Frontal cortex (tissue), 2 donors: ENCODE measurements around a stretch of chr12.

GRCh38 chr12:1533001-1533320 lies 61.4 kb downstream of the FBXL14 start:
- RAMPAGE, long total RNA = no peak

GRCh38 chr12:1605137-1605552 lies 10.8 kb upstream of the FBXL14 start:
- RAMPAGE, long total RNA = no peak

- RAMPAGE, long total RNA = no peak
These were observed 21.9 kb upstream of the ADIPOR2 start for GRCh38 chr12:1668679-1669618.

DNA sequence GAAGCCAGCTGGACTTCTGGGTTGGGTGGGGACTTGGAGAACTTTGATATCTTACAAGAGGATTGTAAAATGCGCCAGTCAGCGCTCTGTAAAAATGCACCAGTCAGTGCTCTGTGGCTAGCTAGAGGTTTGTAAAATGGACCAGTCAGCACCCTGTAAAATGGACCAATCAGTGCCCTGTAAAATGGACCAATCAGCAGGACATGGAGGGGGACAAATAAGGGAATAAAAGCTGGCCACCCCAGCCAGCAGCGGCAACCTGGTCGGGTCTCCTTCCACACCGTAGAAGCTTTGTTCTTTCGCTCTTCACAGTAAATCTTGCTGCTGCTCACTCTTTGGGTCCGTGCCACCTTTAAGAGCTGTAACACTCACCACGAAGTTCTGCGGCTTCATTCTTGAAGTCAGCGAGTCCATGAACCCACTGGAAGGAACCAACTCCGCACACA lies 24.9 kb downstream of the ADIPOR2 start:
- RAMPAGE, long total RNA = no peak

- RAMPAGE, long total RNA = no peak
These were observed 36.6 kb upstream of the LRTM2 start for GRCh38 chr12:1783807-1784084.

GRCh38 chr12:1797118-1797965 lies 23.0 kb upstream of the LRTM2 start:
- RAMPAGE, long total RNA = no peak

- RAMPAGE, long total RNA = no peak
These were observed 10.8 kb downstream of the CACNA2D4 start for GRCh38 chr12:1907704-1907994.

GRCh38 chr12:1917521-1918143 lies 820 bp downstream of the CACNA2D4 start:
- RAMPAGE, long total RNA = no peak

DNA sequence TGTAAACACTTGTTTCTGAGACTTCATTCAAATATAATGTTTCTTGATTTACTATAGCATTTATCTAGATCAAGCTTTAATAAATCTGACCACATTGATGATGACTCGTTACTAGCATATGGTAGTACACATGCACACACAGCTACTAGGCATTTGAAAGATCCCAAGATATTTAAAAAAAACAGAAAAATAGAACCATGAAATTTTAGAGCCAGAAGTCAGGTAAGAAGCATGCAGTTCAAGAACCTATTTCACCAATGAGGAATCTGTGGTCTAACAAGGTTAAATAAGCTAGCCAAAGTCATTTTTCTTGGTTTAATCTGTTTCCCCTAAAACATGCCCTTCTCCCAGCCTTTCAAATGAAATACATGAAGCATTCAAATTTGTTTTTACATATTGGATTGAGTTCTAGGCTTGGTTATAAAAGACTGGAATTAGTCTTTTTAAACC lies 31.9 kb downstream of the DCP1B start:
- RAMPAGE, long total RNA = no peak

DNA sequence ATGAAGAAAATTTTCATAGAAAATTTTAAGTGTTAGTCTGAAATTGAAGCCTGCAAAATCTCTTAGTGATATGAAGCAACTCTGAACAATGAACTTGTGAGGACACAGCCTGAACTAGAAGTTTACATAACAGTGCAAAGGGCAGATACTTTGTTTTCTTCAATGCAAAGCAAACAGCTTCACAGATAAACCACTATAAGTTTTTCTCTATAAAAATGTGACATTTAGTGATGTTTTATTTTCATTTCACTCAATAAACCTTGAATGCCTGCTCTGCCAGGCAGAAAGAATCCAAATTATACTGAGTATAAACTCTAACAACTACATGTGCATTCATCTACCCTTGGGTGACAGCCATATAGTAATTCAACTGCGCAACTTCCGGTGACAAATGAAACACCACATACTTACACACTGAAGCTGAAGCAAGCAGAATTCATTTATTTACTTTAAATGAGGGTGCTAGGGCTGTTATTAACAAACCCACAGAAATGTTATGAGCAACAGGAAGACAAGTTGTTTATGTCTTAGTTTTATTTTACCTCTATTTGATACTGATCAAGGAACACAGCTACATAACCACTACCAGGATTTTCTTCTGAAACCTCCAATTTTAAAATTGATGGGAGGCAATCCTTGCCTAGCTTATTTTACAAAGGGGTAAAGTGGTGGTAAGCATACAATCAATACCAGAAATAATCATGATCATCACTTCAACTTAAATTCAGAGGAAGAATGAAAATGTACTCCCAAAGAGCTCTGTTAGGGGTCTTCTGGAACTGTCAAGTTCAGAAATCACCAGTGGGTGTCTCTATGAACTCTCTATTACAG lies 10.2 kb downstream of the DCP1B start:
- RAMPAGE, long total RNA = no peak

GRCh38 chr12:2055102-2055488 lies 2.3 kb downstream of the CACNA1C start:
- RAMPAGE, long total RNA = no peak

- RAMPAGE, long total RNA = no peak
These were observed 146.0 kb downstream of the CACNA1C start for GRCh38 chr12:2198782-2199192.

GRCh38 chr12:2376690-2377319 lies 324.0 kb downstream of the CACNA1C start:
- RAMPAGE, long total RNA = no peak

DNA sequence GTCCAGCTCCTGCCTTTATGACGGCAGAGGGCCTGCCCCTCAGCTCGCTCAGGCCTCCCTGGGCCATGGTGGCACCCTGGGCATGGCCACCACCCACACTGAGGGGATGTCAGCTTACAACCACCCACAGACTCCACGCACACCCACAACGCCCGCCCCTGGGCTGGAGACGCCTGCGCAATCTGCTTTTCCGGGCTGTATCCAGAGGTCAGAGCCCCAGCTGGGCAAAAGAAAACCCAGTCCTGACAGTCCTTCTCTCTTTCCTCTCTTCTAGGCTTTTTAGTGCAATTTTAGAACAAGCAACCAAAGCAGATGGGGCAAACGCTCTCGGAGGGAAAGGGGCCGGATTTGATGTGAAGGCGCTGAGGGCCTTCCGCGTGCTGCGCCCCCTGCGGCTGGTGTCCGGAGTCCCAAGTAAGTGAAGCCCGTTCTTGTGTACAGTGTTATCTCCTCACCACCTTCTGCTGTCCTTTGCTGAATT lies 337.4 kb upstream of the FKBP4 start:
- RAMPAGE, long total RNA = no peak

DNA sequence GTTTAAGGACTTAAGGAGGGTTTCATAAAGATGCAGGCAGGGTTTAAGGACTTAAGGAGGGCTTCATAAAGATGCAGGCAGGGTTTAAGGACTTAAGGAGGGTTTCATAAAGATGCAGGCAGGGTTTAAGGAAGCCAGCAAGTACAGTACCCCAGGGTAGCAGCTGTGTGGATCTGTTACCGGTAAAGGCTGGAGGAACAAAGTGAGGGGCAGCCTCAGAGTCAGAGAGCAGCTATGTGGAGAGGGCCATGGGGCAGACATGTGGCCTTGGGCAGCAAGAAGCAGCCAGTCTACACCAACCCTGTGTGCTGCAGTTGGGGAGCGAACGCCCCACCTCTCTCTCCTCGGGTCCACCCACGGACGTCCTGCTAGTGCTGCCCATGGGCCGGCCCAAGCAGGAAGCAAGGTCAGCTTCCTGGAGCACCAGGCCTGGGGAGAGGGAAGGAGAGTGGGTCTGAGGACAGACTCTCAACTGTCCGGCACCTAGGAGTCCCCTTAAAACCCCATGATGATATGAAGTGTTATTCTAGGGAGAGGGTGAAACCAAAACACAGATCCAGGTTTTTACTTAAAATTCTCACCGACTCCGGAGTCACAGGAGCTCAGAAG lies 254.9 kb upstream of the FKBP4 start:
- RAMPAGE, long total RNA = no peak

GRCh38 chr12:2752609-2752986 lies 42.2 kb upstream of the FKBP4 start:
- RAMPAGE, long total RNA = no peak

- RAMPAGE, long total RNA = no peak
These were observed 945 bp downstream of the FKBP4 start for GRCh38 chr12:2795608-2796221.

- RAMPAGE, long total RNA = no peak
These were observed 896 bp upstream of the TEAD4 start for GRCh38 chr12:2958215-2958786.

DNA sequence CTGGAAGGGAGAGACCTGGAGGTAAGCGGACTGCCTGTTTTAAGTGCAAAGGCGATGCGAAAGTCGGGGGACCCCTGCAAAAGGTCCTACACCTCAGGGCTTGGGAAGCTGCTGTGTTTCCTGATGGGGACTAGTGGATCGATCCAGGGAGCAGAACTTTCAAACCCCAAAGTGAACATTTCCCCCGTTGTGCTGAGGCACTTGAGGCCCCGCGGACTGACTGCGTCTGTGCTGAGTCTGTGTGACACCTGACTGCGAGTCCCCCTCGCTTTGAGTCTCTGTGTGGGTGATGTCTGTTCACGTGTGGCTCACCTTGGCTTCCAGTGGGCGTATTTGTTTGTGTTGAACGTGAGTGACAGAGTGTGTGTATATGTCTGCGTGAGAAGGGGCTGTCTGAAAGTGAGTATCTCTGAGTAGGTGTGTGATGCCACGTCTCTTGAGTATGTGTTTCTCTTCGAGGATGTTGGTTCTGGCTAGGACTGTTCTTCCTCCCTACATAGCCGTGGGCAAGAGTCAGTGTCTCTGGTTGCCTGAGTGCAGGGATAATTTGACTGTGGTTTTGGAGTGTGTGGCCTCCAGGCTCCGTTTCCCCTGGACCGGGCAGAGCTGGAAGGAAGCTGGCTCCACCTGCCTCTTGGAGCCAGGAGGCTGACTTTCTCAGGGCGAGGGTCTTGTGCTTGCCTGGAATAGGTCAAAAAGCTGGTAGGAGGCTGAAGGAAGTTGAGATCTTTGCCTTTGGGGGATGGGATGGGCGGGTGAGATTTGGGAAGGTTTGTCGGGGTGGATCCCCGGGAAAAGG lies 1.3 kb downstream of the TEAD4 start:
- RAMPAGE, long total RNA = no peak

DNA sequence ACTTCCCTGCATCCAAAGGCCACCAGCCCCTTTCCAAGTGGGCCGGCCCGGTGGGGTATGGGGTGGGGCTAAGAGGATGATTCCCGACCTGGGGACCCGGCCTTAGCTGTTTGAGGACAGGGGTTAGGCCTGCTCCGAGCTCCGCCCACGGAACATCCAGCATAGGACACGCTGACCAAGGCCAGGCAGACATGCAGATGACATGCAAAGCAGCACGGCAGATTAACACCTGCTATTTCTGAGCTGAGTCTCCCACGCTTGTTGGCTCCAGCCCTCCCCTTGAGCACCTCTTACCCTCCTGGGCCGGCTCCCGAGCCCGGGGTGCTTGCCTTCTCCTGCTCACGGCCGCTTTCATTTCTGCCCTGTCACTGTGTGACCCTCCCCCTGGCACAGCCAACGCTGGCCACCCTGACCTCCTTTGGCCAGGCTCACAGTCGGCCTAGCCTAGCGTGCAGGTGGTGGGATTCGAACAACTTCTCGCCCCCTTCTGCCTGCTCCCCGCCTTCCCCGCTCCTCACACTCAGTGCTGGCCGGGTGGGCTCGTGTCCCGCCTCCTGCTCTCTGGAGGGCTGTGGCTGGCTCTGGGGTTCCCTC lies 40.2 kb downstream of the TEAD4 start:
- RAMPAGE, long total RNA = no peak